Right ventricle myocardium (tissue), 1 donor: ENCODE measurements around a stretch of chr2.

GRCh38 chr2:68366046-68366699 is 1.1 kb downstream of the PLEK start:
- PRO-cap, 2 experiments: no peak in any of the 2 experiments

DNA sequence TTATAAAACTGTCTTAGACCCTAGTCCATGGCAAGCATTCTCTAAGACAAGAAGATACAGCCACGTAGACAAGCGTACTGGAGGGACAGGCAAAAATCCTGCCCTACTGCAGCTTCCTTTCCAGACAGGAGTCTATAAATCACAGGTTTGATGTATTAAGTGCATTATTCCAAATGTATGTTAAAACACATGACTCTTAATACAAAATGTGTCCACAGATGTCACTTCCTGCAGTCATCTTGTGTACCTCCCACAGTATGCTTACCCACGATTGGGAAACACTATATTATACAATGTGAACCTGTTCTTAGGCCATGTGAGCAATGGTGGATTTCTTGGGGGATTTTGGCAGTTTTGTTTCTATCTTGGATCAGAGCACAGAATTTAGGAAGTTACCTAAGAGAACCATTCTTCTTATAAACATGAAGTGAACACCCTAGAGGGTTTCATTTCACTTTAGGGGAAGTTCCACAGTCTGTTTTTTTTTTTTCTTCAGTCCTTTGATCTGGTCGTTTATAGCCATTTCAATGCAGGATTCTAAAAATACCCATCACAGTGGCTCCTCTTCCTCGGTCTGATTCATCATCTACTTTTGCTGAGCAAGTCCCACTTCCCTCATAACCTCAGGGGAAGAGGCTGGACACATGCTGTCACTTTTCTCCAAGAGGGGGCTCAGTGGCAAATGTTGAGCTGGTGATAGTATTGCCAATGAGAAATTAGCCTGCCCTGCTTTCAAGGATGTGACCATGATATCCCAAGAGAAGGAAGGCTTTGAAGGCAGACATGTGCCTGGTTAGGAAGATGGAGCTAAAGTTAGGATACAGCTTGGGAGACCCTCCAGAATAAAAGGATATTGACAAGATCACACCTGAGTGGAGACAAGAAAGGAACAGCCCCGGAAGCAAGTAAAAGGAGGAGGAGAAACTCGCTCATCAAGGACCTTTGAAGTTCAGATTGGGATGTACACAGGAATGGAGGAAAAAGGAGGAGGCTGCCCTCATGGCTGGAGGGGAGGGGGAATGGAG is 22.5 kb downstream of the PLEK start:
- PRO-cap, 2 experiments: no peak in any of the 2 experiments

- PRO-cap, 2 experiments: no peak in any of the 2 experiments
Measured at GRCh38 chr2:68389304-68389827, 24.3 kb downstream of the PLEK start.

- PRO-cap, 2 experiments: no peak in any of the 2 experiments
Measured at GRCh38 chr2:68426557-68426723, 40.7 kb downstream of the FBXO48 start.

DNA sequence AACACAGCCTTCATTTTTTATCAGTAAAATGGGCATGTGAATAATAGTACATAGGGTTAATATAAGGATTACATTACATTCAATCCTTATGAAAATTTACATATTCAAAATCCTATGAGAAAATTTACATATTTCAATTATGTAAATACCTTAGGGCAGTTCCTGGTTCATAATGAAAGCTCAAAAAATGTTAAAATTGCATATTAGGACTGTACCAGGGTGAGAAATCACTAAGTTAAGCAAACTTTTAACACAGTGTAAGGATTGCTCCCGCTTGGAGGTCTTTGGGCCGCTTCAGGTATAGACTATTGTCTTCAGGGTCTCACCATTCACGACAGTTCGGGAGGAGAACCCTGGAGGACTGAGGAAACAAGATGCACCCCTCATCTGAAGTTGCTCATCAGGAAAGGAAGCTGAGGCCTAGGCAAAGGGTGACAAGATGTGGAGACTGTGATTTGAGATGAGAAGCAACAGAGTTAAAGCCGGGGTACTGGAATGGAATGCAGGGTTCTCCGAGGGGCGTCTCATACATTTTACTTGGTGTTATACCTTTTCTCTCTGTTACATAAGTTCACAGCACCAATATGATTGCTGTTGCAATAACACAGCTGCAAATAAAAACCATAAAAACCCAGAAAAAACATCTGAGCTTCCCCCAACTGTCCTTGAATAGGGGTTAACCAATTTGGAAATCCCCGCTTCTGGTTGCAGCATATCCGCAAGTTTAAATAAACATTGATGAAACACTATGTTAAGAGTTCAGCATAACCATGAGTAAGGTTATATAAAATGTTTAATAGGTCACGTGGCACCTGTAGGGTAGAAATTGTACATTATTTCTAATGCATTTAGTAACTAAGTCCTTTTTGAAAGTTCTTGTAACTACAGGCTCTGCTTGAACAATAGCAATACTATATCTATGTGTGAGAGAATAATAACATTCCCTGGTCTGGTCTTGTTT is 40.1 kb downstream of the FBXO48 start:
- PRO-cap, 2 experiments: no peak in any of the 2 experiments

- PRO-cap, 2 experiments: no peak in any of the 2 experiments
Measured at GRCh38 chr2:68434813-68435306, 32.2 kb downstream of the FBXO48 start.

GRCh38 chr2:68441638-68441993 is 25.5 kb downstream of the FBXO48 start:
- PRO-cap, 2 experiments: no peak in any of the 2 experiments

DNA sequence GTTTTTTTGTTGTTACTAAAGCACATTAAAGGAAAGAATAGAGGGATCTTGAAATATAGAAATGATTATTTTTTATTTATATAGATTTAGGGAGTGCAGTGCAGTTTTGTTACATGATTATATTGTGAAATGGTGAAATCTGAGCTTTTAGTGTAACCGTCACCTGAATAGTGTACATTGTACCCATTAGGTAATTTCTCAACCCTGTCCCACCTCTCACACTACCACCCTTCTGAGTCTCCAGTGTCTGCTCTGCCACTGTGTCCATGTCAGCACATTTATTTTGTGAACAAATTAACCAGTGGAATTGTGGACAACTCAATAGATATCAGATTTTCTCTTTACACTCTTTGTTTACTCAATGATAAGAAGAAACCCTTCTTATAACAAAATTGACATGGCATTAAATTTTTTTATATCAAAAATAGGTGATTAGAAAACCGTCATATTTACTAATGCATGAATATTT is 24.2 kb downstream of the APLF start:
- PRO-cap, 2 experiments: no peak in any of the 2 experiments

- PRO-cap, 2 experiments: no peak in any of the 2 experiments
Measured at GRCh38 chr2:68577332-68578023, 65.9 kb upstream of the PROKR1 start.

DNA sequence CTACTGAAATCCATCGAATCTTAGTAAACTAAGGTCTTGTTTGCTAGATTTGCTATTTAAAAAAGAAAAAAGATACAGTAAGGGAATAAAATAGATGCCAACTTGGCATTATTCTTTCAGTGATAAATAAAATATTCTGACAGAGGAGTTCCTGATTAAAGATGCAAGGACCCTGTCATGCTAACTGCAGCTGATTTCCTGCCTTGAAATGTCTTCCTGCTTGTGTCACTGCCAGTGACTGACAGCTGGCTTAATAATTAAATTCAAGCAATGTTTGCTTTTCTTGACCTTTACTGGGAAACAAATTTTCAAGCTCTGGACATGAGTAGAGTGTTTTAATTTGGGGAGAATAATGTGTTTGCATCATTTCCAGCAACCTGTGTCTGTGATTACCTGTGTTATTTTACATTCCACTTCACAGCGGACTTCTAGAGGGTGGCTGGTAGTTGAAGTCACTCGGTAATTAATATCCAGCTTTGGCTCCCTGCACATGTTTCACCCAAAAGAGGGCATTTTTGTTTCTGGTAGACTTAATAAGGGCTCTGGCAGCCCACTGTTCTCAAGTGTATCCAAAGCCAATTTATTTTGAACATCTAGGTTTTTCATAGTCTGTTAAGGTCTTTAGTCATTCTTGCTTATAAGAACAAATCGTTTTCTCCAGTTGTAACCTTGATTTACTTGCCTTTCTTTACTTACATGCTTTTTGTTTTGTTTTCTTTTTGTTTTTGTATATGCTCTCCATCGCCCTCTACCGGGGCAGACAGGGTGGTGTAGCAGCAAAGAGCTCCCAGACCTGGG is 48.6 kb upstream of the PROKR1 start:
- PRO-cap, 2 experiments: no peak in any of the 2 experiments

DNA sequence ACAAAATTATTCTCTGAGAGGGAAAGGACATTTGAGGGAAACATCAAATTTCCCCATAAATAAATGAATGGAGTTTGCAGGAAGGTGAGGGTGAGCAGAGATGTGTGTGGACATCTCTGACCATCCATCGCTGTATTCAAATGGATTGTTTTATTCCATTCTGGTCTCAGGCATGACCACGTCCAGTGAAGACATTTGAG is 45.0 kb downstream of the BMP10 start:
- PRO-cap, 2 experiments: no peak in any of the 2 experiments

DNA sequence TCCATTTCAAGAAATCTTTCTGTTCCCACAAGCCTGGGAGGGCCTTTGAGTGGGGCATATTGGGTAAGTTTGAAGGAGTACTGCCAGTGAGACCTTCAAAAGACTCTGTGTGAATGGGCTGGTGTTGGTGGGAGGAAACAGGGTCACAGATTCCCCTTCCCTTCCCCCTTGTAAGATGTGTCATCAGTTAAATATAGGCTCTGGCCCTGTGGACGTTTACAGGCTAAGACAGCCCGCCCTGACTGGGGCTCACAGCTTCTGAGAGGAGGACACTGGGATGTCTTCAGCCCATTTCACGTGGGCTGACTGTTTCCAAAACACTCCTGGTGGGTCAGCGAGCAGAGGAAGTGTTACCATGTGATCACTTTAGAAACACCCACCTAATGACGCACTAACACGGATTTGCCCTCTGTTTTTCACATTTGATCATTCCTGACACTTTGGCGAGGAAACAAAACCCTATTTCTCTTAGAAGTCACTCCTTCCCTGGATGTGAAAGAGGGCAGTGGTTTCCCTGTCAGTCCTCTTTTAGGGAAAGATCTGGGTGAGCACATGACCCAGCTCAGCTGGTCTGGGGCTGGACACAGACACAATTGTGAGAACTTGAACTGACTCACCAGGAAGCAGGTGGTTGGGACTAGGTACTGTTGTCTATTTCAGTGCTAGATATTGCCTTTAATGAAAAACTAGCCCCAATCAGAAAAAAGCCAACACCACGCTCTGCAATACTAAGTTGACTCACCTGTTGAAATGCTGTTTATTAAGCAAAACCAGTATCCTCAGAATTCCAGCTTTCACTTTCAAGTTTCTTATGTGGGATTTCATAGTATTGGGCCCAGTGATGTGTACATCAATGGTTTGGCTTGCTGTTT is 38.9 kb downstream of the BMP10 start:
- PRO-cap, 2 experiments: peak in 1 of 2 experiments; most common minus-strand start position 530 of the sequence (in 1)

GRCh38 chr2:69205226-69205752 is 181.7 kb downstream of the GFPT1 start:
- PRO-cap, 2 experiments: no peak in any of the 2 experiments

- PRO-cap, 2 experiments: no peak in any of the 2 experiments
Measured at GRCh38 chr2:69271877-69272212, 115.2 kb downstream of the GFPT1 start.

- PRO-cap, 2 experiments: no peak in any of the 2 experiments
Measured at GRCh38 chr2:69554749-69555602, 88.6 kb downstream of the AAK1 start.

GRCh38 chr2:69570128-69570863 is 73.2 kb downstream of the AAK1 start:
- PRO-cap, 2 experiments: no peak in any of the 2 experiments

DNA sequence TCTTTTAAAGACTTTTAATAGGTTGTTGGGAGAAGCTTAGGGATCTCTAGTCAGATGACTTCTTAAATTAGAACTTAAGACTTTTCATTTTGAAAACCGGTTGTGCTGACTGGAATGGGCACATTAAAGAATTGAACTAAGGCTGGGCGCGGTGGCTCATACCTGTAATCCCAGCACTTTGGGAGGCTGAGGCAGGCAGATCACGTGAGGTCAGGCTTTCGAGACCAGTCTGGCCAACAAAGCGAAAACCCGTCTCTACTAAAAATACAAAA is 8.8 kb upstream of the AAK1 start:
- PRO-cap, 2 experiments: no peak in any of the 2 experiments

DNA sequence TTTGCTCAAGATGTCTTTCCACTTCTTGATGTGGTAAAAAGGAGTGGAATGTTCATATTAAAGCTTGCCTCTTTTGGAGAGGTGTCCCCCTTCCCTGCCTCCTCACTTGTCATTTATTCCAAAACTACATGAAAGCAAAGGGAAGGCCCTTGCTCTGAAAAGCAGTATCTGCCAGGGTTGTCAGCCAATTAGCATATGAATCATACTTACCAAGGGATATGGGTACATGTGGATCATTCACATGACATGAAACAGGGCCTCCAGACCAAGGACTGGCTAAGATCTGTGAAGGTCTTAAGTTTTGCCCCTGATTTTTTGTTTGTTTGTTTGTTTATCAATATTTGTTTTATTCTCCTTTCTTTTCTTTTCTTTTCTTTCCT is 31.3 kb downstream of the ANXA4 start:
- PRO-cap, 2 experiments: no peak in any of the 2 experiments

DNA sequence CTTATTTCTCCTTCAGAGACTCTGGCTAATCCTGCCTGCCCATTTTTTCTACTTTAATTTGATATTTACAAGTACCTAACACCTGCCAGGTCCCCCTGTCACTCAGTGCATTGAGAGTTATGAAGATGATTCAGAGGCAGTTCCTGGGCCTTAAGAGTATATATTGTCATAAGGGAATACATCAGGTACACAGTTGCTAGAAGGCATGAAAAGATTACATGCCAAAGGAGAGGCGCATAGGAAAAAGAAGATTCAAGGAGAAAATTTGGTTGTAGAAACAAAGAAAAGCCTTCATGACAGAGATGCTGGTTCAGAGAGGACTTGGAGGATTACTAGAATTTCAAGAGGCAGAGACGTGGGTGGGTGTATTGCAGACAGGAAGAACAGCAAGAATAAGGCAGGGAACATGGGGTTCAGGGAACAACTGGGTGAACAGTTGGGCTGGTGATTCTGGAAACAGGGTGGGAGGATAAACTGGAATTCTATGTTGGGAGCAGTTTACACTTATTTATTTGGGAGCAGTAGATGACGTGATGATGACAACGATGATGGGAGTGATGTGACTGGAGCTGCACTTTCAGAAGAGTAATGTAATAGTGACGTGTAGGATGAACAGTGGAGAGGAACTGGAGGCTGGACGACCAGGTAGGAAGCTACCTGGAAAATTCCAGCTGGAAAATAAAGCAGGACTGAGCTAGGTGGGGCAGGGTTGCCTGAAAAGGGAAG is 18.5 kb upstream of the GMCL1 start:
- PRO-cap, 2 experiments: no peak in any of the 2 experiments

DNA sequence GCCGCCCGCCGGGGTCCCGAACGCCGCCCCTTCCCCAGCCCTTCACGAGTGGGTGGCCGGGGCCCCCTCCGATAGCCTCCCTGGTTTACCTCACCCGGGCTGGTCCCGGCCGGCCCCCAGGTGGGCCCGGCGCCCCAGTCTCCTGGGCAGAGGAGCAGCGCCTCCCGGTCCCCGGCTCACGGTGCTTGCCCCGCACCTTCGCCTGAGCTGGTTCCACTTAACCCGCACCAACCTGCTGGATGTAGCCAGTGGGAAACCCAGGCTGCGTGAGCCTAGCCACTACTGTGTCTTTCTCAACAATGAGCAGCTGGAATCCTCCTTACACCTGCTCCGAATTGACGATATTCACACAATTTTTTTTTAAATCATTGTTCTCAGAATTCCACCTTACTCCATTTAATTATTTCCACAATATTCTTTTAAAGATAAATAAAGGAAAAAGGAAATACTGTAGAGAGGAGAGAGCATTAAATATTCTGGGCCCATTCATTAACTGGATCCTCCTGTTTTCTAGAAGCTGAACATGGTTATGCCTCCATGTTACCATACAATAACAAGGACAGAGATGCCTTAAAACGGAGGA is 789 bp downstream of the MXD1 start:
- PRO-cap, 2 experiments: no peak in any of the 2 experiments